Parietal lobe (tissue), 2 donors: ENCODE results near the gene PCSK1.

DNA sequence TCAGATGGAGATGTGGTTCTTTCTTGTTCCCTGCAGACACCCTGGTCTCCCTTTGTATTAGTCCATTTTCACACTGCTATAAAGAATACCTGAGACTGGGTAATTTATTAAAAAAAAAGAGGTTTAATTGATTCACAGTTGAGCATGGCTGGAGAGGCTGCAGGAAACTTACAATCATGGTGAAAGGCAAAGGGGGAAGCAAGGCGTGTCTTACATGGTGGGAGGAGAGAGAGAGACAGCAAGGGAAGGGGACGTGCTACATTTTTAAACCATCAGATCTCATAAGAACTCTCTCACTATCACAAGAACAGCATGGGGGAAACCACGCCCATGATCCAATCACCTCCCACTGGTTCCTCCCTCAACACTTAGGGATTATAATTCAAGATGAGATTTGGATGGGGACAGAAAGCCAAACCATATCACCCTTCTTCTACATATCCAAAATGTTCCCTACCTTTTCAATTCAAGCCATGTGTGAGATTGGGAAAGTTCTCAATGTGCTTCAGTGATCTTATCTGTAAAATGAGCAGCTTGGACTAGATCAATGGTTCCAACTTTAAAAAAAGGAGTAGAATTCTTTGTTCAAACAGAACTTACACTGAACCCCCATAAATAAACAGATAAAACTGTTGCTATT, 22.9 kb upstream of the GLRX start:
- RAMPAGE, long total RNA = no peak

GRCh38 chr5:95862624-95863835, 40.5 kb upstream of the GLRX start:
- RAMPAGE, long total RNA = no peak

GRCh38 chr5:95938845-95939522, 22.7 kb downstream of the ELL2 start:
- RAMPAGE, long total RNA = no peak

DNA sequence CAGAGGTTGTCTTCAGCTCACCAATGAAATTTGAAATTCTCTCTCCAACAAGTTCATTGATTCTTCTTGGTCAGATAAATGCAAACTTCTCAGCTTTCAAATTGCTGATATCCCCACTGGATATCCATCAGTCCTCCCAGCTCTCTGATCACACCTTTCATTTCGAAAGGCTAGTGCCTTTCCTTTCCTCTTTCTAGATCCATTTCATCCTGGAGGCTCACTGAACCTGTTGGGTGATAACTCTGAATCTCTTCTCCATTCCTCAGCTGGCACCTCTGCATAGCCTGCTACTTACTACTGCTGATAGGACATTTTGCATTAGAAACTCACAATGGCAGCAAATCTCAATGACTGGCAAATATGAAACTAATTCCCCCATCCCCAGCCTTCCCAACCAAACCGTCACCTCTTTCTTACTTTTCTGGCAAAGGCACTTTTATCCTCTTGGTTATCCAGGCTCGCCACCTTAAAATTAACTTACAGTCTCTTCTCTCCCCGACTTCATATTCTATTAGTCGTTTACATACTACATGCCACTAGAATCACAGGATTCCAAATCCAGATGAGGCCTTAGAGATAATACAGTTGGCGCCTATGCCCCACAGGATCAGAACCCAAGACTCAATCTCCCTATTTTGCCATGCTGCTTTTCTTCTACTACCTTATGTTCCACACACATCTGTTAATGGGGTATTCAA, 16.7 kb downstream of the ELL2 start:
- RAMPAGE, long total RNA = no peak

DNA sequence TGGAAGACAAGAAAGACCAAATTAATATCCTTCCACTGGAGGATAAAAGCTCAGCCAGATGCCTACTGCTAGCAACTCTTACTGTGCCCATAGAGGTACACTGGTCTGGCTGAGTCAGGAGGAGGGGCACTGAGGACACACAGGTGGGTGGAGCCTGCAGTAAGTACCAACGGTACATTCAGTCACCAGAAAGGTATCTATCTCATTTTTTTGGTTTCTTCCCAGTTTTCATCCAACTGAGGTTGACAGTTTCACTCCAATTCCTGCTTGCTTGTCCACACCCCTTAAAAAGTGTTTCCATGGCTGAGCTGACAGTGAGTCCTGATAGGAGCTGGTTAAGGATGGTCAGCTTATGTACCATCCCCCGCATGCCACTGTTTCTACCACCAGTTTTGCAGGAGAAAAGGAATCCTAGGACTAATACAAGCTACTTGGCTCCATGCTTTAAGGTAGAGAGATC, 3.3 kb downstream of the ELL2 start:
- RAMPAGE, long total RNA = no peak

GRCh38 chr5:95961194-95961296, 606 bp downstream of the ELL2 start:
- RAMPAGE, long total RNA = no peak

DNA sequence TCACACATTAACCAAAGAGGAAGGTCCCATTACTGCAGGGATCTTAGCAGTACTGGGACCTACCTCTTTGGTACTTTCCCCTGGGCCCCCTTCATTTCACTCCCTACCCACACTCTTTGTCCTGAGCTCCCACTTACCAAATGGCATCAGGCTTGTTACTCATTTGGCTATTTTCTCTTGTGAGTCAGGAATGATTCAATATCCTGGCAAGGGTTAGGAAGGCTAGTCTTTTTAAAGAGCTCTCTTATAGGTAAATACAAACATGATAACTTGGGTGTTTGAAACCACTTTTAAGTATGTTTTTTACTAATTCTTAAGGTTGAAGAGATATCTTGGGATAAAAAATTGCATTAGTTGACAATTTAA, 117.5 kb upstream of the ELL2 start:
- RAMPAGE, long total RNA = no peak

- RAMPAGE, long total RNA = no peak
Observed at GRCh38 chr5:96245327-96246081, 187.5 kb downstream of the PCSK1 start.

GRCh38 chr5:96247205-96248081, 185.6 kb downstream of the PCSK1 start:
- RAMPAGE, long total RNA = no peak

GRCh38 chr5:96274998-96275620, 157.9 kb downstream of the PCSK1 start:
- RAMPAGE, long total RNA = no peak

- RAMPAGE, long total RNA = no peak
Observed at GRCh38 chr5:96332494-96333695, 100.2 kb downstream of the PCSK1 start.

DNA sequence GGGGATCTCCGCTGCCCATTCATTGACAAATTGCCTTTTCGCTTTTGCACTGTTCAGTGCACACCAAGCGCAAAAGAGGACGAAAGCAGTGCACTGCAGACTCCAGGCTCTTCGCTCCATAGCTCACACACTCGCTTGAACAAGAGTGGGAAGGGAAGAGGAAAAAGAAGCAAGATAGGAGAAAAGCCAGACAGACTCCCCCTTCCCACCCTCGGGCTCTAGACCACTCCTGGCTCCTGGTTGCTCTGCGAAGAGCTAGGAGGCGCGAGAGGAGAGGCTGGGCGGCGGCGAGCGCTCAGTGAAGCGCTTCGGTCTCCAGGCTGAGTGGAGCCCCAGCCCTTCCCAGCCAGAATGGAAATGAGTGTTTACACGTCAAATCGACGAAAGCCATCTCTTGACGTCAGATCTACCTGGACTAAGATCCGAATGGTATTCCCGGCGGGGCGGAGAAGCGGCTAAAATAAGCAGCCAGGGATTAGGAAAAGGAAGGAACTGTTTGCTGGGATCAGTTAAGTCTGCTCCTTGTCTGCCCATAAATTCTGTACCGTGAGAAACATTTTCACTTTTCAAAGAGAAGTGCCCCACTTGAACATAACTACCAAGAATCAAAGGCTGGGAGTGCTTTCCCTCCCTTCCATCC, at the start of gene PCSK1:
Gene PCSK1 (minus strand): TSS at position 326 of the 640 bp plus-strand sequence.
- RAMPAGE, long total RNA = no peak

DNA sequence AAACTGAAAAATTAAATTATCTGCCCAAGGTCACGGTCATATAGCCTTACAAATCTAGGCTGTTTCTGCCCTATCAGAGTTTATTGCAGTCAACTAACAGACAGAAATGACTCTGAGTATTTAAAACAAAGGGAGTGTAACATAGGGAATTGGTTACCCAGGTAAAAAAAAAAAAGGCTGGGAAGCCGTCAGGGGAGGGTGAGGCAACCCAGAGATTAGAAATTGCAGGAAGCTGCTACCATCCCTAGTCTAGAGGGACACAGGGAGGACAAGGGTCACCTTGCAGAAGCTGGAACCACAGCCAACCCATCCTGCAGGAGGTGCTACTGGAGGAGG, 6.4 kb downstream of the CAST start:
- RAMPAGE, long total RNA = no peak

GRCh38 chr5:97009253-97010043, 73.6 kb downstream of the LNPEP start:
- RAMPAGE, long total RNA = no peak

DNA sequence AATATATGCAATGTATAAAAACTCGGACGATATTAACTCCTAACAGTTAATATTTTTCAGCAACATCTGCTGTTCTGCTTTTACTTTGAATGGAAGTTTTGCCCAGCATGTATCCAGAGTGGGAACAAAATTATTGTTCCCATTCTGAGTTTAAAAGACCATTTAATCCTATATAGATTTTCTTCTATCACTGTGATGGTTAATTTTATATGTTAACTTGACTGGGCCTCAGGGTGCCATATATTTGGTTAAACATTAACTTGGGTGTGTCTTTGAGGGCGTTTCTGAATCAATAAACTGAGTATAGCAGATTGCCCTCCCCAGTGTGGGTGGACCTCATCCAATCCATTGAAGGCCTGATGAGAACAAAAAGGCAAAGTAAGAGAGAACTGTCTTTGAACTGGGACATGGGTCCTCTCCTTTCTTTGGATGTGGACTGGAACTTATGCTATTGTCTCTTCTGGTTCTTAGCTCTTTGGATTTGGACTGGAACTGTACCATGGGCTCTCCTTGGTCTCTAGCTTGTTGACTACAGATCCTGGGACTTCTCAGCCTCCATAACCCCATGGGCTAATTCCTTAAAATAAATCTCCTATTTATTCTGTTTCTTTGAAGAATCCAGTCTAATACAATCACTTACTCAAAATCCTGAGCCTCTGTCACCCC, 17.3 kb downstream of the RIOK2 start:
- RAMPAGE, long total RNA = no peak

GRCh38 chr5:98770694-98770949, 2.8 kb upstream of the RGMB start:
- RAMPAGE, long total RNA = no peak

DNA sequence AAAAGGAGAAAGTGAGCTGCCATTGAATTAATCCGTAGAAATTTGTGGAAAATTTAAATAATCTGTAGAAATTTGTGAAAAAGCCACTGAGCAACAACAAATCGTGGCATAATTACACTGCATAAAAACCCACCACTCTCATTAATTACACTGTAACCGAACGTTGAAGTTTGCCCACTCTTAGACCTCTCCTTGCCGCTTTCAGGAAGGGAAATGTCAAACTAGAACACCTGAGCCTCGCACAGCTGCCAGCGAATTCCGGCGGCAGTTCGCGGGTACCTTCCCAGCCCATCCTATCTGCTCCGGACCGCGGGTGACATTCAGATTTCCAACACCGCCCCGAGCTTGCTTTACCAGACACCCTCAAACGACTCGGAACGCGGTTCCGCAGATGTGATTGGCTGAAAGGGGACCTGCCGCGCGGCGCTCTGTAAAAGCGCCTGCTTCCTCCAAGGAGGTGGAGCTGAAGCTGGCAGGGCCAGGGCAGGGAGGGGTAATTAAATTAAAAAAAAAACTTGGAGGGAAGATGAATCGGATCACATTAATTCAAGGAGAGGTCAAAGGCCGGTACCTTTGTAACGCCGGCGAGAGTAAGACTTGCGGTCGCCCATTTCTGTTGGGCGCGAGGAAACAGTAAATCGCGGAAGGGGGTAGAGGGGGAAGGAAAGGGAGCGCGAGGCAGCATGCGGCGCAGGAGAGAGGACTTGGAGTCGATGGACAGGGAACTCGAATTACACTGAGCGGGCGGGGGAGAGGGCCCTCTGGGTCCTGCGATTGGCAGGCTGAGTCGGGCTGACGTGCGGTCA, 523 bp upstream of the RGMB start:
- RAMPAGE, long total RNA = no peak

GRCh38 chr5:98786618-98787059, 13.2 kb downstream of the RGMB start:
- RAMPAGE, long total RNA = no peak

GRCh38 chr5:98787241-98787741, 13.8 kb downstream of the RGMB start:
- RAMPAGE, long total RNA = no peak

GRCh38 chr5:98910392-98911238, 18.2 kb downstream of the CHD1 start:
- RAMPAGE, long total RNA = no peak